Gastroesophageal sphincter (tissue), 4 donors: ENCODE data around the gene COL1A2.

DNA sequence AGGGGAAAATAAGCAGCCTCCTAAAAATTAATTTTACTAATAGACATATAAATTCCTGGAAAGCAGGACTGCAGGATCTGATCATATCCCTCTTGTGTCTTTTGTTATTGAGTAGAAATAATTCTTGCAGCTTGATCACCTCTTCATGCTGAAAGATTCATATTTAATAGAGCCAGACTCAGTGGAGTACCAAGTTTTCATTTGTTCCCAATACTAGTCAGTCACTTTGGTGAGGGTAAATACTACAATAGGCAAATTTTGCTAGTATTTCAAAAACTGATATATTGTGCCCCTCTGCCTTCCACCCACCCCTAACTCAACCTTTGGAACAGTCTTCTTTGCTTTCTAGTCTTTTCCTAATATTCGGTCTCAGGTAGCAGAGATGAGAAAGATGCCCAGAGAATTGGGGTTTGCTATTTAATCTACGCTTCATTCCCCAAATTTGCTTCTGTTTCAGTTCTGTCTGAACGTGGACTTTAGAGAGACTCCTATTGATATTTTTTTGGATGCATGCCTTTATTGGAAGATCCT lies 12.6 kb downstream of the GNG11 start:
- PRO-cap, result no peak
- RAMPAGE, long total RNA, 4 experiments, result no peak in any of the 4 experiments

GRCh38 chr7:93944688-93945107 lies 23.2 kb downstream of the GNG11 start:
- PRO-cap, result no peak
- RAMPAGE, long total RNA, 4 experiments, result no peak in any of the 4 experiments

DNA sequence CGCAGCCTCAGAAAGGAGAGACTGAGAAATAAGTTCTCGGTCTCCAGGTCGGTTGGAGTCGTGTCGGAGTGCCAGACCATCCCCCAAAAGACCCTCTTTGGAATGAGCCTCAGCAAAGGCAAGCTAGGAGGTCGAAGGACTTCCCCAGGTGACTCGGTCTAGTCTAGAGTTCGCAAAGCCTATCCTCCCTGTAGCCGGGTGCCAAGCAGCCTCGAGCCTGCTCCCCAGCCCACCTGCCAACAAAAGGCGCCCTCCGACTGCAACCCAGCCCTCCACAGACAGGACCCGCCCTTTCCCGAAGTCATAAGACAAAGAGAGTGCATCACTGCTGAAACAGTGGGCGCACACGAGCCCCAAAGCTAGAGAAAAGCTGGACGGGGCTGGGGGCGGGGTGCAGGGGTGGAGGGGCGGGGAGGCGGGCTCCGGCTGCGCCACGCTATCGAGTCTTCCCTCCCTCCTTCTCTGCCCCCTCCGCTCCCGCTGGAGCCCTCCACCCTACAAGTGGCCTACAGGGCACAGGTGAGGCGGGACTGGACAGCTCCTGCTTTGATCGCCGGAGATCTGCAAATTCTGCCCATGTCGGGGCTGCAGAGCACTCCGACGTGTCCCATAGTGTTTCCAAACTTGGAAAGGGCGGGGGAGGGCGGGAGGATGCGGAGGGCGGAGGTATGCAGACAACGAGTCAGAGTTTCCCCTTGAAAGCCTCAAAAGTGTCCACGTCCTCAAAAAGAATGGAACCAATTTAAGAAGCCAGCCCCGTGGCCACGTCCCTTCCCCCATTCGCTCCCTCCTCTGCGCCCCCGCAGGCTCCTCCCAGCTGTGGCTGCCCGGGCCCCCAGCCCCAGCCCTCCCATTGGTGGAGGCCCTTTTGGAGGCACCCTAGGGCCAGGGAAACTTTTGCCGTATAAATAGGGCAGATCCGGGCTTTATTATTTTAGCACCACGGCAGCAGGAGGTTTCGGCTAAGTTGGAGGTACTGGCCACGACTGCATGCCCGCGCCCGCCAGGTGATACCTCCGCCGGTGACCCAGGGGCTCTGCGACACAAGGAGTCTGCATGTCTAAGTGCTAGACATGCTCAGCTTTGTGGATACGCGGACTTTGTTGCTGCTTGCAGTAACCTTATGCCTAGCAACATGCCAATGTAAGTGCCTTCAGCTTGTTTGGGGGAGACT lies at the start of gene COL1A2:
TSS of gene COL1A2 (plus strand) at position 937 of the 1,174 bp plus-strand sequence.
- PRO-cap, result bidirectional peak, plus-strand start at position 332 of the sequence, minus-strand start at position 241 of the sequence; bidirectional peak, plus-strand start at position 937 of the sequence, minus-strand start at position 626 of the sequence; bidirectional peak, plus-strand start outside the sequence, minus-strand start at position 1,117 of the sequence
- RAMPAGE, long total RNA, 4 experiments, result start-site peak on the plus strand in 4 of 4 experiments, centred at positions 686 to 949 of the sequence, 18 to 1,391 reads per replicate

- PRO-cap, result no peak
- RAMPAGE, long total RNA, 4 experiments, result no peak in any of the 4 experiments
These were observed 28.2 kb downstream of the COL1A2 start for GRCh38 chr7:94422827-94423316.

GRCh38 chr7:94620518-94621225 lies 35.3 kb downstream of the SGCE start:
- PRO-cap, result no peak
- RAMPAGE, long total RNA, 4 experiments, result no peak in any of the 4 experiments

- PRO-cap, result no peak
- RAMPAGE, long total RNA, 4 experiments, result no peak in any of the 4 experiments
These were observed 97.3 kb downstream of the PPP1R9A start for GRCh38 chr7:95004418-95005307.

DNA sequence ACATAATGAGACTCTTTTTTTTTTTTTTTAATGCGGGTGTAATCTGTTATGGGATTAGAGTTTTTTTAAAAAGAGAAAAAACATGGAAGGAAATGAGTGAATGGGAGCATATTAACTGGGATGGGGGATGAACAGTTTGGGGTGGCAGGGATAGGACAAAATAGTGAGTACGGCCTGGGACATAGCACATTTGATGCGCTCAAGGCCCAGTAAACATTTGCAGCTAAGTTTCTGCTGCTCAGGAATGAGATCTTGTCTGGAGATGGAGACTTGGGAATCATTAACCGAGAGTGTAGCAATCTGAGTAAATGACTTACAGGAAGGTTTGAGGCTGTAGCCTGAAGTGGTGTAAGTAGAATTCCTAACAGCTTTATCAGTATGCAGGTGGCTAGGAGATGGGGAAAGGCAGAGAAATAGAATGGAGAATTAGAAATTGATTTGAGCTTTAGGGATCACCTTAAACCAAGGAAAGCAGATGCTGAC lies 6.1 kb upstream of the PON2 start:
- PRO-cap, result no peak
- RAMPAGE, long total RNA, 4 experiments, result no peak in any of the 4 experiments

DNA sequence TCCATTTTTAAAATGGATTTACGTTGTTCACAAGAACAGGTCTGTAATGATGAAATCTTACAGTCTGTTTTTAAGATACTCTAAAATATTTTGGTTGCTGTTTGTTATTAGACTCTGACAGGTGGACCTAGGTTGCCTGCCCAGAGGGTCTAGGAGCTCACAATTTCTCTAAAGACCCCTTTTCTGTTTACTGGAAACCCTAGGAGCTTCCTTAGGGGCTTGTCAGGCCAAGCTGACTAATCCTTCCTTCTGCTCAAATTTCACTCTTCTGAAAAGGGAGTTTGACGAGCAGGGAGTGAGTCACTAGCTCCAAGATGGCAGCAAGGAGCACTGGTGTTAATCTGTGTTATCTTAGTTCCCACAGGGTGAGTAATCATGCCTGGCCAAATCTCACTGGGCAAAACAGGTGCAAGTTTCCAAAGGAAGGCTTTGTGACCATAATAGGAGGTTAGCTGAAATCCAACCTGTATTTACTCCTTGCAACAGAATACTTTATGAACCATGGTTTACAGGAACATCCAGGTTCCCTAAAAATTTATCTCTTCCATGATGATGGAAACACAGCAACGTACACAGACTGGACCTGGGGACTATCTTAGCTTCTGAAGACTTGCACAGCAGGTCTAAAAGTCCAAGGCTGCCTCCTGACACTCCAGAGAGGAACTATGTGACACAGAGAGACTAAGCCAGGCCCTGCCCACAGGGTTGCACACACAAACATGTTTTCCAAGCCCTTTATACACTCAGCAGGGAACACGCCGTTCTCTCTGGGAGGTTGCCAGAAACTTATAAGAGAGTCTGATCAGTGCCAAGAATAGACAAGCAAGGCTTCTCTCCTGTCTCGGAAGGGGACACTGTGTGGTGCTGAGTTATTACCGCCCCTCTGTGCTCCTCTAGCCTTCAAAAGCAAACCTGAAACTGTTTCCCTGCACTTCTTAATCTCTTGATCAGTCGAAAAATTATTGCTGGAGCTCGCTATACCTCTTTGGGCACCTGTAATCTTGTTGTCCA lies 46.4 kb downstream of the PDK4 start:
- PRO-cap, result bidirectional peak, plus-strand start at position 851 of the sequence, minus-strand start at position 665 of the sequence
- RAMPAGE, long total RNA, 4 experiments, result no peak in any of the 4 experiments

DNA sequence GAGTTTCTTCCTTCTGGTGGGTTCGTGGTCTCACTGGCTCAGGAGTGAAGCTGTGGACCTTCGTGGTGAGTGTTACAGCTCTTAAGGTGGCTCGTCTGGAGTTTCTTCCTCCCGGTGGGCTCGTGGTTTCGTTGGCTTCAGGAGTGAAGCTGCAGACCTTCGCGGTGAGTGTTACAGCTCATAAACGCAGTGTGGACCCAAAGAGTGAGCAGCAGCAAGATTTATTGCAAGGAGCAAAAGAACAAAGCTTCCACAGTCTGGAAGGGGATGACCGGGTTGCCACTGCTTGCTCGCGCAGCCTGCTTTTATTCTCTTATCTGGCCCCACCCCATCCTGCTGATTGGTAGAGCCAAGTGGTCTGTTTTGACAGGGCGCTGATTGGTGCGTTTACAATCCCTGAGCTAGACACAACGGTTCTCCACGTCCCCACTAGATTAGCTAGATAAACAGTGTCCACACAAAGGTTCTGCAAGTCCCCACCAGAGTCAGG lies 44.4 kb downstream of the PDK4 start:
- PRO-cap, result no peak
- RAMPAGE, long total RNA, 4 experiments, result no peak in any of the 4 experiments

- PRO-cap, result no peak
- RAMPAGE, long total RNA, 4 experiments, result start-site peak on the minus strand in 1 of 4 experiments, at chr7:95585687-95585737 at its widest, 189 reads per replicate
These were observed 11.0 kb downstream of the PDK4 start for GRCh38 chr7:95585120-95585839.

DNA sequence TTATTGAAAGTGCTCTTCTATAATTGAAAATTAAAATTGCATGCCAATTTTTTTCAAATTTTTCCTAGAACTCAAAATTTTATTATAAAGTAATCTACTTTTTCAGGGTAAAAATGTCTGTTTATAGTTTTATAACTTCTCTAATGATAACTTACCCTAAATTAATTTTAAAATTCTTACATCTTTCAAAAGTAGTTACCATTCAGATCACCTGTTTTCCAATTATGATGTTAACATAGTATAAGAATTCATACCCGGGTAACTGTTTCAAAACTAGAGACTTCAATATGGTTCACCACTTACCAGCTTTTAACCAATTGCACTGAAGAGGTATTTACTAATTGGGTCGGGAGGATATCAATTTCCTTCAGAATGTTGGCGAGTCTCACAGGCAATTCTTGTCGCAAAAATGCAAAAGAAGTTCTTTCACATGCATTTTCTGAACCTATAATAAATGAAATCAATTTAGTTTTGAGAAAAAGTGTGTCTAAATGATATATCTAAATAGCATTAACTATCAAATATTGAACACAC lies 1.5 kb downstream of the PDK4 start:
- PRO-cap, result no peak
- RAMPAGE, long total RNA, 4 experiments, result no peak in any of the 4 experiments

GRCh38 chr7:95608106-95609140 lies 12.1 kb upstream of the PDK4 start:
- PRO-cap, result unidirectional peak, minus-strand start at chr7:95608525; bidirectional peak, plus-strand start at chr7:95609085, minus-strand start at chr7:95608831
- RAMPAGE, long total RNA, 4 experiments, result no peak in any of the 4 experiments

GRCh38 chr7:96322815-96323211 lies 915 bp upstream of the SLC25A13 start:
- PRO-cap, result no peak
- RAMPAGE, long total RNA, 4 experiments, result no peak in any of the 4 experiments

DNA sequence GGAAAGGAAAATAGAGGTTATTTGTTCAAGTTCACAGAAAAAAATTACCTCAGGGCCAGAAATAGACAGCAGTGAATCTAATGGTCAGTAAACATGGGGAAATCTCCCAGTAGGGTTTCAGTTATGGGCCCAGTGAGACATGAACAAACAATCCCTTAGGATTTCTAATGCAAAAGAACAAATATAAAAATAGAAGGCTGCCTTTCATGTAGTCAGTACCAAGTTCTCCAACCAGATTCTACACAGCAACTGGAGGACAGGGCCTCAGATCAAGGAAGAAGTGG lies 85.2 kb upstream of the SEM1 start:
- PRO-cap, result no peak
- RAMPAGE, long total RNA, 4 experiments, result no peak in any of the 4 experiments

DNA sequence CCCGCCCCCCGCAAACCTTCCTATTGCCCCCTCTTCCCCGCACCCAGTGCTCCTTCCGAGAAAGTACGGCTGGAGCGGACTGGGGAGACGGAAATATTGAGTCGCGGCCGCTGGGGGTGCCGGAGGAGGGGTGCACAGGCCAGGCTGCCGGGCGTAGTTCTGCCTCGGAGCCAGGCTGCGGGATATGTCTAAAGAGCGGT lies 6.0 kb downstream of the DLX5 start:
- PRO-cap, result no peak
- RAMPAGE, long total RNA, 4 experiments, result no peak in any of the 4 experiments

- PRO-cap, result no peak
- RAMPAGE, long total RNA, 4 experiments, result no peak in any of the 4 experiments
These were observed 2.9 kb downstream of the DLX5 start for GRCh38 chr7:97021657-97022288.

DNA sequence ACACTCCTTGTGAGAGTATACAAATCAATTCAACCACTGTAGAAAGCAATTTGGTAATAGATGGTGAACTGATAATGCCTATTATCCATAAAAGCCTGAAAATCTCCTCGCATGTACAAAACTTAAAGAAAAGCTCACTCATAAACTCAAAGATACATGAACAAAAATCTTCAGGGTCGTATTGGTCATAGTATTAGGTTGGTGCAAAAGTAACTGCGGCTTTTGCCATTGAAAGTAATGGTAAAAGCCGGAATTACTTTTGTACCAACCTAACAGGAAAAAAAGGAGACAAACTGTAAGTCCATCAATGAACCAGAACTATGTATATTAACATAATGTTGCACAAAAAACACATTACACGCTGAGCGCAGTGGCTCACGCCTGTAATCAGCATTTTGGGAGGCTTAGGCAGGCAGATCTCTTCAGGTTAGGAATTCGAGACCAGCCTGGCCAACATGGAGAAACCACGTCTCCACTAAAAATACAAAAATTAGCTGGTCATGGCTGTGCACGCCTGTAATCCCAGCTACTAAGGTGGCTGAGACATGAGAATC lies 173.9 kb downstream of the SDHAF3 start:
- PRO-cap, result no peak
- RAMPAGE, long total RNA, 4 experiments, result no peak in any of the 4 experiments

- PRO-cap, result no peak
- RAMPAGE, long total RNA, 4 experiments, result no peak in any of the 4 experiments
These were observed 40.5 kb downstream of the TAC1 start for GRCh38 chr7:97772415-97772814.

GRCh38 chr7:97959013-97959564 lies 30.9 kb downstream of the OCM2 start:
- PRO-cap, result no peak
- RAMPAGE, long total RNA, 4 experiments, result no peak in any of the 4 experiments

- PRO-cap, result no peak
- RAMPAGE, long total RNA, 4 experiments, result no peak in any of the 4 experiments
These were observed 27.2 kb downstream of the LMTK2 start for GRCh38 chr7:98133551-98134524.